ENCODE measurements around a stretch of chr7.

GRCh38 chr7:65631-65981 lies 126.8 kb upstream of the FAM20C start:
- PRO-cap: no peak
- RAMPAGE, long total RNA: no peak

DNA sequence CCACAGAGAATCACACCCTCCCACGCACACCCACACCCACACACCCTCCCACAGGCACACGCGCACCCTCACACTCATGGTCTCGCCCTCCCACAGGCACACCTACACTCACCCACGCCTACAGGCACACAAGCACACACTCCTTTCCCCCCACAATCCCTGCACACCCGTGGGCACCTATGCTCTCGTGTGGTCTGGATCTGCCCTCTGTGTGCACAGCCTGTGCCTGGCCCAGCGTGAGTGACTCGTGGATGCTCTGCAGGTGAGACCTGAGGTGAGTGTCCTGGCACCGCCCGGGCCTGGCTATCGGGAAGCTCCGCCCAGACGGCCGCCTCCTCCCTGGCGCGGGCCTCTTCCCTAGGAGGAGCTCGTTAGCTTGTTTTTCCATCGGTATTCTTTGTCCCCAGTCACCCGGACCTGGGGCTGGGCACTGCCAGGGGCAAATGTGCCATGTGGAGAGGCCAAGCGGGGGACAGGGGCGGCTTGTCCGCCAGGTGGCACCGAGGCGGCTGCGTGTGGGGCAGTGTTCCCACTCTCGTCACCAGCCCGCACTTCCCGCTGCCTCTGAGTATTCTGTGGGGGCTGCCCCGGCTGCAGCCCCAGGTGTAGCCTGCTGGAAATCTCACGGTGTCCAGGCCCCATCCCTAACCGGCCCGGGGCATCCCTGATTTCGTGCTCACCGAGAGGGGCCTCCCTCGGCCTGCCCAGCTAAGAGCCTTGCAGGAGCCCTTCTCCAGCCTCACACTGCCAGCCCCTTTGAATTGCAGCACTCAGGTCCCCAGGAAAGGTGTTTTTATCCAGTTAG lies 110.1 kb upstream of the FAM20C start:
- PRO-cap: no peak
- RAMPAGE, long total RNA: no peak

GRCh38 chr7:112695-113341 lies 79.6 kb upstream of the FAM20C start:
- PRO-cap: no peak
- RAMPAGE, long total RNA: no peak

- PRO-cap: bidirectional peak, plus-strand start at chr7:149301, minus-strand start at chr7:149161; bidirectional peak, plus-strand start at chr7:149567, minus-strand start at chr7:149544
- RAMPAGE, long total RNA: no peak
Measured at GRCh38 chr7:148918-149879, 43.2 kb upstream of the FAM20C start.

- PRO-cap: no peak
- RAMPAGE, long total RNA: no peak
Measured at GRCh38 chr7:155431-156058, 36.8 kb upstream of the FAM20C start.

GRCh38 chr7:194945-195475 lies 2.6 kb downstream of the FAM20C start:
- PRO-cap: unidirectional peak, minus-strand start at chr7:195023
- RAMPAGE, long total RNA: no peak

- PRO-cap: no peak
- RAMPAGE, long total RNA: no peak
Measured at GRCh38 chr7:195476-196025, 3.2 kb downstream of the FAM20C start.

GRCh38 chr7:233306-234447 lies 41.3 kb downstream of the FAM20C start:
- PRO-cap: bidirectional peak, plus-strand start at chr7:233638, minus-strand start at chr7:233480; unidirectional peak, minus-strand start at chr7:233857
- RAMPAGE, long total RNA: no peak

DNA sequence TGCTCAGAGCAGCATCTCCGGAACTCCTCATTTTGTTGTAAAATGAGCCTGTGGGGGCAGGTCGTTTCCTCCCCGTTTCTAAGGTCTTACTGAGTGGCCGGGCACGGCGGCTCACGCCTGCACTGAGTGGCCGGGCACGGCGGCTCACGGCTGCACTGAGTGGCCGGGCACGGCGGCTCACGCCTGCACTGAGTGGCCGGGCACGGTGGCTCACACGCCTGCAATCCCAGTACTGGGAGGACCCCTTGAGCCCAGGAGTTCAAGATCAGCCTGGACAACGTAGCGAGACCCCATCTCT lies 39.0 kb upstream of the FOXL3 start:
- PRO-cap: no peak
- RAMPAGE, long total RNA: no peak

- PRO-cap: no peak
- RAMPAGE, long total RNA: no peak
Measured at GRCh38 chr7:262215-263407, 27.4 kb upstream of the FOXL3 start.

- PRO-cap: no peak
- RAMPAGE, long total RNA: no peak
Measured at GRCh38 chr7:321334-322049, 31.5 kb downstream of the FOXL3 start.

DNA sequence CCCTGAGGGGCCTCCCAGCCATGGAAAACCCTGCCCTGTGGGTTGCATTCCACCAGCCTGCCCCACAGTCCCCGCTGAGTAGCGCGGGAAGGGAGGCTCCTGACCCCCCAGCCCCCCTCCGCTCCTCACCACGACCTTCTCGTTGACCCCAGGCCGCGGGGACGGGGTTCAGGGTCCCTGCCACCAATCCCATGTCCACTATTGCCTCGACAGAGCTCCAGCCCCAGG lies 57.7 kb downstream of the FOXL3 start:
- PRO-cap: no peak
- RAMPAGE, long total RNA: no peak

DNA sequence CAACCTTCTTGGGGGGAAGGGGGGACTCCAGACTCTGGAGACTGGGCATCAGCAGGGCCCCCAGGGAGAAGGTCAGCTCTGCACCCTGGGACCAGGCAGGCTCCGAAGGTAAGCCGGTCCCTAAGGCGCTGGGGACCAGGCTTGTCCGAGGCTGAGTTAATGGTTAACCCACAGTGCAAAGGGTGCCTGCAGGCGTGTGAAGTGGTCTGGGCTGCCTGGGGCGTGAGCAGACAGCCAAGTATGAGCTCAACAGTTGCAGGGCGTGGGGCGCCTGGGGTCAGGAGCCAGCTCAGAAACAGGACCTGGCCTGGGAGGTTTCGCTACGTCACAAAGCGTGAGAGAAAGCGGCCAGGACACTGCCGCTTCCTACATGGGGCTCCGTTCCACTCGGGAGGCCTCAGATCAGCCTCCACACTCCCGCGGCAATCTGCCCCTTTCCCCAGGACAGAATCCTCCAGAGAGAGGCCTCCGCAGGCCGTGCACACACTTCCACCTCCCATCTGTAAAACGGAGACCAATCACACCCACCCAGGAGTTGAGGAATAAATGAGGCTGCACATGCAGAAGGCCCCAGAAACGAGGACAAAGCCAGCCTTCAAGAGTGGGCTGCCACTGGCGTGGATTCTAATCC lies 16.0 kb downstream of the PDGFA start:
- PRO-cap: unidirectional peak, plus-strand start at position 330 of the sequence
- RAMPAGE, long total RNA: no peak

DNA sequence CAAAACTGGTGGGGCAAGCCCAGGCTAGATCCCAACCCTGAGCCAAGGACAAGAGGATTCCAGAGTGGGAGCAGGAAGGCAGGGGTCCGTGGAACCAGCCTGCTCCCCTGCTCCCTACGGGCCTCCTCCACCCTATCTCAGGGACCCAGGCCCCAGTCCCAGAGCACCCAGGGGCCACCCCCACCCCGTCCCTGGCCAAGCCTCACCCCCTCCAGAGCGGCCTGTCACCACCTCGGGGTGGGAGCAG lies 20.3 kb upstream of the PDGFA start:
- PRO-cap: no peak
- RAMPAGE, long total RNA: no peak

DNA sequence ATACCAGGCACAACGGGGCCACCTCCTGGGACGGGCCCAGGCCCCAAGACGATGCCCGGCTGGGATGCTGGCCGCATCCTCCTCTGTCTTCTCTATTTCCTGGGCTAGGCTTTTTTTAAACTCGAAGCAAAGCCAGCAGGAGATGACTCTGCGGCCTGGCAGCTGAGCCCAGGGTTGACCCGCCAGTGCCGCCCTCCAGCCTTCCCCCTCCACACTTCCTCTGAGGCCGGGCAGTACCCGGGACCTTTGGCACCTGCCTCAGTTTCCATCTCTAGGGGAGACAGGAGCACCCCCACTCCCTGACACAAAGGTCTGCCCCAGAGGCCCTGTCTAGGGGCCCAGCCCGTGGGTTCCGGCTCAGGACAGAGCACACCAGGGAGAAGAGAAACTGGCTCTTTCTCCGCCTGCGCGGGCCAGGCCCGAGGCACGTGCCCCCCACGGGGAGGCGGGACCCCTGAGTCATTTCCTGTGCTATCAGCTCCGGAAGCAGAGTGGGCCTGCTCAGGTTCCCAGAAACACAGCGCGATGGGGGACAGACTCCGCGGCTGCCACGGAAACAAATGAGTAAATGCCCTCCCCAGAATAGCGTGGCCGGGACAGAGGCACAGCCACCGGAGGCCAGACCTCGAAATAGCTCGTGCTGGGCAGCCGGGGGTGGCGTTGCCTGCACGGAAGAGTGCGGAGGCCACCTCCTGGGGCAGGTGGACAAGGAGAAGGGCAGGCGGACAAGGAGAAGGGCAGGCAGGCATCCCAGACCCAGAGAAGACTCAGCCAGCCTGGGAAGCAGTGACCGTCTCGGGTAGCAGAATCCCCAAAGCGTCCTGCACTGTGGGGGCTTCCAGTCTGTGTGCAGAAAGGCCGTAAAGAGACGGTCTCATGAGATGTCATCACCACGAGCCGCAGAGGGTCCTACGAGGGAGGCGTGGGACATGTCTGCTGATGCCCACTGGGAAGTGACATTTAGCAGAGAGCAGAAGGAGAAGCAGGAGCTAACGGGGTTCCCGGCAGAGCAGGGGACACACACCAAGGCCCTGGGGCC lies 84.8 kb upstream of the PDGFA start:
- PRO-cap: unidirectional peak, minus-strand start at position 92 of the sequence; bidirectional peak, plus-strand start at position 512 of the sequence, minus-strand start at position 390 of the sequence
- RAMPAGE, long total RNA: no peak

DNA sequence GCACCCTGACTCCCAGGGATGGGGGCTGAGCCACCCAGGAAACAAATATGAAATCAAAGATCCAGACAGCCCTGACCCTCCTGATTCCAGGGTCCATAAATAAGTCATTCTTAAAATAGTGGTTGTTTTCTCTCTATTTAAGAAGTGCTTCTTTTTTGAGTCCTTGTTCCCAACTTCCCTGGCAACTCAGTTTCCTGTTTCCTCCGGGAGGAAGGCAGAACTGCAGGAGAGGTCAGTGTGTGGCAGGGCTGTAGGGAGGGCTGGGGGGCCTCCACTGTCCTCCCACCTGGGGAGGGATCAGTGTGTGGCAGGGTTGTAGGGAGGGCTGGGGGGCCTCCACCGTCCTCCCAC lies 88.7 kb upstream of the PDGFA start:
- PRO-cap: no peak
- RAMPAGE, long total RNA: no peak

DNA sequence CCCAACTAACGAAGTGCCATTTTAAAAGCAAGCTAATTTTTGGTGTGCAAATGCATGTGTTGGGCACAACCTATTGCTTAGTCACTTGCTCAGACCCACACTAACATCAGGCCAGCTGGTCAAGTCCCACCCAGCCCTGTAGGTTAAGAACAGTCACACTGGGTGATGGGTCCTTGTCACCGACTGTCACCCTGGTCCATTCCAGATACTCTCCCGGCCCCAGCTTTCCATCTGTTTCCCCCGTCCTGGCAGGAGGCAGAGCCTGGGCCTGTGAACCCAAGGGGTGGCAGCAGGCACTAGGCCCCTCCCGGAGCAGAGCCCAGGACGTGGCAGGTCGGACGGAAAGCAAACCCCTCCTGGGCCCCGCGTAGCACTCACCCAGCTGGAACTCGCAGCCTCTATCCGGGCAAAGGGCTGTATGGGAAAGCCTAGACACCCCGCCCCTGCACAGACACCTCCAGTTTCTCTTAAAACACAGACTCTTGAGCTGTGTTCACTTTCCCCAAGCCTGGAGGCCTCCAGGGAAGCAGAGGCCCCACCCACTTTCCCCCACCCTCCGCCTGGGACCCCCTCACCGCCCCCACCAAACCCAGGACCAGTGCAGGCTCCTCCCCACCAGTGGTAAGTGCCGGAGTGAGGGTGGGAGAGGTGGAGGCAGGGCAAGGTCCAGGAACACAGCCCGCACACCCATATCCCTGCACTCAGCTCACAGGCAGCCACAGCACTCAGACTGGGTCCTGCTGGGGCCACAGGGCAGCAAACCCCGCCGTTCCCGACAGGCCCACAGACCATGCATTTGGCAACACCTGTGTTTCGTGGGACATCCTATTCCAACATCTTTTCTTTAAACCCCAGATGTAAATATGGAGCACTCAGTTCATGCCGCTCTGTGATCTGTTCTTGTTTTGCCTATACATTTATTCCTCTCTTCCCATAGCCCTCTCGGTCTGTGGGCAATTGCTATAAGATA lies 98.1 kb upstream of the PDGFA start:
- PRO-cap: no peak
- RAMPAGE, long total RNA: no peak

DNA sequence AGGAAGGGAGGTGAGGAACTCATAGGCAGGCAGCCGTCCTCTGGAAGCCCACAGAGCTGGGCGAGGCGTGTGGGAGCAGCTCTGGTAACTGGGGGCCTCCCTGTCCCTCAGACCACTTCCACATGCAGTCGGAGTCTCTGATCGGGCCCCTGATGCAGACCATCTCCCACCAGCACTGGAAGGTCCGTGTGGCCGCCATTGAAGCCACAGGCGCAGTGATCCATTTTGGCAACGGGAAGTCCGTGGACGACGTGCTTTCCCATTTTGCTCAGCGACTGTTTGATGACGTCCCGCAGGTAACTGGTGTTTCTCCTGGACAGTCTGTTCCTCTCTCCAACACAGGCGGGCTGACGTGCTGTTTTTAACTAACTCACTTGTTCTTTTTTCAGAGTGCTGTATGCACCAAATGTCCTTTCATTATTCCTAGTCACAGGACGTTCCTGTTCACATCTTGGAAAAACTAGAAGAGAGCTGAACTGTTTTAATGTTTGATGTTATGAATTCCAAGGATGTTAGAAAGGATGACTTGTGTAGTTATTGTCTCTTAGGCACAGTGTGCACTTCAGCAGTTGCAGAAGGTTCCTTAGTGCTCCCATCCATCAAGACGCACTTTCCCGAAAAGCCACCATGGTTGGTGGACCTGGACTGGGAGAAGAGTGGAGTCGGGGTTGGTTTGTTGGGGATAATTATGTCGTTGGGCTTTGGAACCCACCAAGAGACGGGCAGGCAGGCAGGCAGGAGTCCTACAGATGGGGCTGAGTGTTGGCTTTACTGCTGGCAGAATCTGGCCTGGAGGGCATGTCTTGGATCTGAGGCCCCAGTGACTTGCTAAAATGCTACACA lies 2.7 kb upstream of the PRKAR1B start:
- PRO-cap: no peak
- RAMPAGE, long total RNA: no peak

- PRO-cap: no peak
- RAMPAGE, long total RNA: no peak
Measured at GRCh38 chr7:740980-741604, 14.0 kb upstream of the PRKAR1B start.

- PRO-cap: no peak
- RAMPAGE, long total RNA: no peak
Measured at GRCh38 chr7:767418-768325, 40.6 kb upstream of the PRKAR1B start.

Measured in urinary bladder (tissue), 3 donors.